Right ventricle myocardium (tissue), 1 donor: ENCODE measurements around a stretch of chr11.

DNA sequence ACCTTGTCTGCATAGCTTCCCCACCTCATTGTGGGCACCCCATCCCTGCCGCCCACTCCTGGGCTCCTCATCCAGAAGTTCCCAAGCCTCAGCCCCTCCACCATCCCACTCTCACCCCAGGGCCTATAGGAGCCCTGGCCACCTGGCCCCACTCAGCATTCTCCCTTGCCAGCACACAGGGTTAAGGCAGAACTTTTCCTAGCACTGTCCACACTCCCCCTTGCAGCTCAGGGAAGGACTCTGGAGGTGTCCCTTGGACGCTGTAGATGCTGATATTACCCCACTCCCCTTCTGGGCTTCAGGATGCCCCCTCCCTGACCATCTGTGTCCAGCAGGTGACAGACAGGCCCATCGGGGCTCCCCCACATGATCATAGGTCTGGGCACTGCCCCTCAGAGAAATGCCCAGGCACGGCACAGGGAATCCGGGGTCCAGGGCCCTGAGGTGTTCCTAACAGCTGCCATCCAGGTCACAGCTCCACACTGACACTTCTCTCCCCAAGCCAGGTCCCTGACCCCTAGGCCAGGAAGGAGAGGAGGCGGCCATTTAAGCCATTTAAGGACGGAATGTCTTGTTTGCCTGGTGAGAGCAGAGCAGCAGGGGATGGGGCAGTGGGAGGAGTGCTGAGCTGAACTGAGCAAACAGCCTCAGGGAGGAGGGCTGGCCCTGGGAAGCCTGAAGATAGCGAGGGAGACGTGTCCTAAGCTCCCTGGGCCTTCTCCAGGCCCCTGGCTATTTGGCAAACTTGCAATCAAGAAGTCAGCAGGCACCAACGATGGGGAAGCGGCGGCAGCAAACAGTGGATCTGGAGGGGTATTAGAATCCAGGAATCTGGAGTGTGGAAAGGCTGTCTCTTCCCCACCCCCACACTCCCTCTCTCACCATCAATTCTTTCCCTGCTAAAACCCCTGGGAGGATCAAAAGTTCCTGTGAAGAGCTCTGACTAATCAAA lies 9.1 kb downstream of the BCL9L start:
- PRO-cap, 2 experiments = peak in 1 of 2 experiments; most common plus-strand start position 762 of the sequence (in 1); most common minus-strand start position 635 of the sequence (in 1)

DNA sequence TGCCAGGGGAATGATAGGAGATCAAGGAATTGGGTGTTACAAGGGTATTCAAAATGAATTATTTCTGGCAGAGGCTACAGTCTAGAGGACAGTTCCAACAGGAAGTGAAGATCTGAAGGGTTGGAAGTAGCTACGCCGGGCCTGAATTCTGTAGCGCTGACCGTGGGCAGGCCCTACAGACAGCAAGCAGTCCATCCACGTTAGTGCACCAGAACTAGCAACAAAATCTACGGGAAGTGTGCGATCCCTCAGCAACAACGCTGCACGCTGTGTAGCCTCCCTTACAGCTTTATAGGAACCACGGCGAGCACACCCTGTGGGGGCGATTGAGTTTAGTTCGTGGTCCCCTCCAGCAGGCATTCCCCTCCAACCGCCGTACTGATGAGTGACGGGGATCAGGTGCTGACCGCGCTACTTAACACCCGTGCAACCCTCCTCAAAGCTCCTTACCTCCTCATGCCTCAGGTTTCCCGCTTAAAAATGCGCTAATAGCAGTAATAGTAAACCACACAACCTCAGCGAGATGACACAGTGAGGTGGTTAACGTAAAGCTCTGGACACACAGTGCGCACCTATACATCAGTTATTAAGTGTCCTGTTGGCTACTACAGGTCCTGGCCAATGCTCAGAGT lies 544 bp upstream of the CENATAC start:
- PRO-cap, 2 experiments = no peak in any of the 2 experiments

GRCh38 chr11:119025591-119026570 lies 7.3 kb downstream of the TRAPPC4 start:
- PRO-cap, 2 experiments = no peak in any of the 2 experiments

DNA sequence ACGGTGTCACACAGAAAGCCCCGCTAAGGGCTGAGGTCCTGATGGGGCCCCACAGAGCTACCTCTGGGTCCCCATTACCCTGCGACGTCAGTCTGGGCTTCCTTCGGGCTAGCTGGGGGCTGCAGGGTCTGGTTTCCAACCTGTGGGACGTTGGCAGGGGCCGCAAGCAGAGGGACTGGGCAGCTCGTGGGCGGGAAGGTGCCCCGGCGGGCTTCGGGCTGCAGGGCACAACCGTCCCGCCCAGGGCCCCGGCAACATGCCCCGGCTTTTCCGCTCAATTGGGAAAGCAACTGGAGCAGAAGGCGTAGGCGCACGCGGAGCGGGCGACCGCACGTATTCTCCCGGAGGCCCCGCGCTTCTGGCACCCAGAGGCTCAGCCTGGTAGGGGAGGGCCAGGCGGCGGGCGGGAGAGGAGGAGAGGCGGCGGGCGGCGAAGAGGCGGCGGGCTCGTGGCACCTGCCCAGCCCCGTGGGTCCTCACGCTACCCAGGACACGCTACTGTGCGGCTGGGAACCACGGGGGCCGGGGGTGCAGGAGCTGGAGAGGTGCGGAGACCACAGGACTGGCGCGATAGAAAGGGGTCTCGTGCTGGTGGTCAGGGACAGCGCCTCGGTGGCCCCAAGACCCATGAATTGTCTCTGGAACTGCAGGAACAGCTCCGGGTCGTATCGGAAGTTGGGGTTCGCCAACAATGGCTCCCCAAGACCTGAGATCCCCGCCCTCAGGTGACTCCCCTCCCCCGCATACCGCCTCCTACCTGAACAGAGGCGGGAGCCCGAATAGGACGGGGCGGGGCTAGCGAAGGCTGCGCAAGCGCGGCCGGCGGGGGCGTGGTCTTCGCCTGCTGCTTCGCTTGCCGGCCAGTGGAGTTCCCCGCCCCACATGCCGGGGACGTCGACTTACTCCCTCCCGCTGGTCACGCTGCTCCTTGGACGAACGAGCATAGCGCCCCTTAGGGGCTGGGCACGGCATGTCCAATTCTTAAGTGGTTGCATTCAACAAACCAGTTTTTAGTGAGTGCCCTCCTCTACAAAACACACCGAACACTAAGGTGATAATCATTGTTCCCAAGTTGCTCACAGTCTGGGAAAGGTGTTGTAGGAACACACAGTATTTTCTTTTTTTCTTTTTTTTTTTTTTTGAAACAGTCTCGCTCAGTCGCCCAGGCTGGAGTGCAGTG lies 11.9 kb downstream of the TRAPPC4 start:
- PRO-cap, 2 experiments = peak in 2 of 2 experiments; most common plus-strand start position 395 of the sequence (in 1); most common minus-strand start position 781 of the sequence (in 2)

DNA sequence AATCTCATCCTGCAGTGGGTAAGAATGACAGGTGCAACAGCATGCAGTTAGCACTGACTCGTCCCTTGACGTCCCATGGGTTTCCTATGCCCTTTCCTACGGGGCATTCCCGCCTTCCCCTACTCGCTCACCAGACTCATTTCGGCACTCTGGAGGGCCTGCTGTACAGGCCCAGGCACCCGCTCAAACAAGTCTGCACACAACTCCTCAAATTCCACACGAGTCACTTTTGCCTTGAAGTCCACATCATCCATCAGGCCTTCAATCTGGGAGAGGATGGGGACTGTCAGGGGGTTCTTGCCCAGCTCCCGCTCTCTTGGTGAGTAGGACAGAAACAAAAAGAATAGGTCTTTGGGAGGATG lies 4.9 kb downstream of the HYOU1 start:
- PRO-cap, 2 experiments = no peak in any of the 2 experiments

DNA sequence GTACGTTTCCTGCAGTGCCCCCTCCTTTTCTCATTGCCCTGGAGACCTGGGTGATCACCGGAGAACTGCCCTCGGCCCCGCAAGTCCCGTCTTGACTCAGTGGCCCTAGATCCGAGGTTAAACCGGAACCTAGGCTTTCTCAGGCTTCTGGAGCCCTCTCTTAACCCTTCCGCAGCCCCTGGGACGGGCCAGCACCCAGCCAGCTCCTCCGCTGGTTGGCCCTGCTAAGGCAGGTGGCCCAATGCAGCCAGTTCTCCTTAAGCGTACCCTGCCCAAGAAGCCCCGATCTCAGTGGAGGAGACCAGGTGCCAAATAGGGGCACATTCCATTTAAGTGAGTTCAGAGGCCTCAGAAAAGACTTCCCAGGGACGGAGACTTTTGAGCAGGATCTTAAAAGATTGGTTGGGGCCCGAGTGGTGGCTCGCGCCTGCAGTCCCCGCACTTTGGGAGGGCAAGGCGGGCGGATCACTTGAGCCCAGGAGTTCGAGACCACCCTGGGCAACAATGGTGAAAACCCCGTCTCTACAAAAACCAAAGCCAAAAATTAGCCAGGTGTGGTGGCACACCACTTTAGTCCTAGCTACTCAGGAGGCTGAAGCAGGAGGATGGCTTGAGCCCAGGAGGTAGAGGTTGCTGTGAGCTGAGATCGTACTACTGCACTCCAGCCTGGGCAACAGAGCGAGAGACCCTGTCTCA lies 926 bp downstream of the NLRX1 start:
- PRO-cap, 2 experiments = peak in 2 of 2 experiments; most common plus-strand start position 342 of the sequence (in 1); most common minus-strand start position 162 of the sequence (in 2)

GRCh38 chr11:119172365-119172875 lies 3.9 kb downstream of the NLRX1 start:
- PRO-cap, 2 experiments = no peak in any of the 2 experiments

GRCh38 chr11:119186117-119186668 lies 918 bp downstream of the NHERF4 start:
- PRO-cap, 2 experiments = no peak in any of the 2 experiments

DNA sequence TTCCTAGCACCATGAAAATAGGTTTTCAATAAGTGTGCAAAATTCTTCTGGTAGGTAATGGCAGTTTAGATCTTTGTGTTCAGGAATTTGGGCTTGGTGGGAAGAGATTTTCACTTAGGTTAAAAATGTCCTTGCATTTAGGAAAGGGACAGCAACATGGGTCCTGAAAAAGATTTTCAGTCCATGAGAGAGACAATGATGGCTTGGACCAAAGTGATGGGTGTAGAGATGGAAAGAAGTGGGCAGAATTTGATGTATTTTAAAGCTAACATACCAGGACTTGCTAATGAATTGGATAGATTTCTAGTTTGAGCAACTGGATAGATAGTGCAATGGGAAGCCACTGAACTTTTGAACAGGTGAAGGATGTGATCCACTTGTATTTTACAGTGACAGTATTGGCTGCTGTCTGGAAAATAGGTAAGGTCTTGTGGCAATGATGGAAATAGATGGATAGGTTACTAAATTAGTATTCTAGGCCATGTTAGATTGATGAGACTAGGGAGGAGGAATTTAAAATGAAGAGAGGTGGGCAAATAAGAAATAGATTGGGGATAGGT lies 35.6 kb downstream of the CBL start:
- PRO-cap, 2 experiments = no peak in any of the 2 experiments

GRCh38 chr11:119364718-119365815 lies 16.4 kb downstream of the USP2 start:
- PRO-cap, 2 experiments = no peak in any of the 2 experiments

DNA sequence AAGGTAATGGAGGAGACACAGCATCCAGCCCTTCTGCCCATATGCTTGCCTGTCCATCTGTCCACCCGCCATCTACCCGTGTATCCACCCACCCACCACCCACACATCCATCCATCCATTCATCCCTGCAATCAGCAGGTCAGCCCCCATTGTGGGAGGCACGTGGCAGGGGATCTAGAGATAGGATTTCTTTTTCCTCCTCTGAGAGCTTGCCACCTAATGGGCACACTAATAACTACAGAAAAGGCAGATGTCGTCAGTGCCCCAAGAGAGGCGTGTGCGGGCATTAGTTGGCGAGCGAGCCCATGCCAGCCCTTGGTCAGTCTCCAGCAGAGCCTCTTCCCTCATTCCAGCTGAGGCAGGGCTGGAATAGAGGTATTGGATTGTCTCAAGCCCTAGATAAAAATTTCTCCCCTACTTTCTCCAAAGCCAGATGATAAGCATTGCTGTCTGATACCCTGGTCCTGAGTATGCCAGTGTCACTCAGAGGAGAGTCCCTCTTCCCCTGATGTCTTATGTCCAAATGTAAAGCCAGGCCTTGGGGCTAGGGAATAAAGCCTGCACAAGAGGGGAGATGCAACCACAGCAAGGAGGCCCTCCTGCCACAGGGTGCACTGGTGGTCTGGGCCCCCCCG lies 9.7 kb downstream of the USP2 start:
- PRO-cap, 2 experiments = no peak in any of the 2 experiments

- PRO-cap, 2 experiments = no peak in any of the 2 experiments
Measured at GRCh38 chr11:119380394-119380863, 1.1 kb downstream of the USP2 start.

DNA sequence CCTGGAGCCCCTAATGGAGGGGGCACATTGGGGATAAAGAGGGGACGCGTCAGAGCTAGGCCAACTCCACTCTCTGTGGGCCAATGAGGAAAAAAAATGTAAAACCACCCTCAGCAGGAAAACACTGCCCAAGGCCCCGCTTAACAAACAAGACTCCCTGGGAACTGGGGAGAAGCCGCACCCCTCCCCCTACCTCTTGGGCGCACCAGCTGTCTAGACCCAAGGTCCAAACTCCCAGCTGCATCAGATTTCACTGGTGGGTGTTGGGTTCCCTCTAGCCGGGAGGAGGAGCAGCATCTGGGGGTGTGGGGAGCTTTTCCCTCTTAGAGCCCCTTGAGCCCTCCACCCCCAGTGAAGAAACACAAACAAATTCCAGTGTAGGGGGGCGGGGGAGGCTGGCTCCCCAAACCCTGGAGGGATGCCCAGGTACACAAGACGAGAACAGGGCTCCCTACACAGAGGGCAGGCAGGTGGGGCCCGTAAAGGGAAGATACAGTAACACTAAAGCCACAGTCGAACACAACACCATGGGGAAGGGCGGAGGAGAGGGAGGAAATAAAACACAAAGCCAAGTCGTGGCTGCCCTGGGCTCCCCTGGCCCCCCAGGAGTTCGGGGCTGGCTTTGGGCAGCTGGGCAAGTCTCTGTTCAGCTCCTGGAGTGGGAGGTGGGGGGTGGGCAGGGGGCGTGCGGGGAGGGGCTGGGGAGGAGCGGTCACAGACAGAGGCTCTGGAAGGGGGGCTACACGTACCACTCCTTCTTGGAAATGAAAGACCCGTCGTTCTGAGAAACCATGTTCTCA lies 64.8 kb downstream of the NECTIN1 start:
- PRO-cap, 2 experiments = no peak in any of the 2 experiments

DNA sequence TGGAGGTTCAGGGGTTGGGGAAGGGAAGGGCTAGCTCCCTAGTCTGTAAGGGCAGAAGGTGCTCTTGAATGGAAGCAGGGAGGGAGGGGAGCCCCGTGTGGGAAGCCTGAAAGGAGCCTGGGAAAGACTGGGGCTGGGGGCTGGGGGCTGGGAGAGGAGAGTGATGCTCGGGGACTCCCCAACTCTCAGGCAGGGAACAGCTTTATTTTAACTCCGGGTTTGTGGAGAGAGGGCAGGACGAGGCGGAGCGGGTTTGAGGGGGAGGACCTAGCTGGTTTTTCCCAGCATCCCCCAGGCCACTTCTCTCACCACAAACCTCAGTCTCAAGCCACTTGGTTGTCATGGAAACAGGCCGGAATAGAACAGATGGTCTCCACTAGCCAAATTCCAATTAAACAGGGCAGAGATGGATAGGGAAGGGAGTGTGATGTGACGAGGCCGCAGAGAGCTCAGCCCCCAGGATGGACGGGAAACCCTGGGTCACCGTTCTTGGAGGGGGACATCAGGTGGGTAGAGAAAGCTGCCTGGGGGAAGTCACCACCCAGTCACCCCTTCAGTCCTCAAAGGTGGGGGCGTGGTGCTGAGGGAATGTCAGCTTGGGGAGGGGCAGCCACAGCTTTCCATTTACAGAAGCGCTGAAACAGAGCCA lies 19.4 kb downstream of the NECTIN1 start:
- PRO-cap, 2 experiments = no peak in any of the 2 experiments

- PRO-cap, 2 experiments = no peak in any of the 2 experiments
Measured at GRCh38 chr11:119728476-119729074, 425 bp downstream of the NECTIN1 start.

- PRO-cap, 2 experiments = no peak in any of the 2 experiments
Measured at GRCh38 chr11:119906885-119907820, 178.2 kb upstream of the NECTIN1 start.

DNA sequence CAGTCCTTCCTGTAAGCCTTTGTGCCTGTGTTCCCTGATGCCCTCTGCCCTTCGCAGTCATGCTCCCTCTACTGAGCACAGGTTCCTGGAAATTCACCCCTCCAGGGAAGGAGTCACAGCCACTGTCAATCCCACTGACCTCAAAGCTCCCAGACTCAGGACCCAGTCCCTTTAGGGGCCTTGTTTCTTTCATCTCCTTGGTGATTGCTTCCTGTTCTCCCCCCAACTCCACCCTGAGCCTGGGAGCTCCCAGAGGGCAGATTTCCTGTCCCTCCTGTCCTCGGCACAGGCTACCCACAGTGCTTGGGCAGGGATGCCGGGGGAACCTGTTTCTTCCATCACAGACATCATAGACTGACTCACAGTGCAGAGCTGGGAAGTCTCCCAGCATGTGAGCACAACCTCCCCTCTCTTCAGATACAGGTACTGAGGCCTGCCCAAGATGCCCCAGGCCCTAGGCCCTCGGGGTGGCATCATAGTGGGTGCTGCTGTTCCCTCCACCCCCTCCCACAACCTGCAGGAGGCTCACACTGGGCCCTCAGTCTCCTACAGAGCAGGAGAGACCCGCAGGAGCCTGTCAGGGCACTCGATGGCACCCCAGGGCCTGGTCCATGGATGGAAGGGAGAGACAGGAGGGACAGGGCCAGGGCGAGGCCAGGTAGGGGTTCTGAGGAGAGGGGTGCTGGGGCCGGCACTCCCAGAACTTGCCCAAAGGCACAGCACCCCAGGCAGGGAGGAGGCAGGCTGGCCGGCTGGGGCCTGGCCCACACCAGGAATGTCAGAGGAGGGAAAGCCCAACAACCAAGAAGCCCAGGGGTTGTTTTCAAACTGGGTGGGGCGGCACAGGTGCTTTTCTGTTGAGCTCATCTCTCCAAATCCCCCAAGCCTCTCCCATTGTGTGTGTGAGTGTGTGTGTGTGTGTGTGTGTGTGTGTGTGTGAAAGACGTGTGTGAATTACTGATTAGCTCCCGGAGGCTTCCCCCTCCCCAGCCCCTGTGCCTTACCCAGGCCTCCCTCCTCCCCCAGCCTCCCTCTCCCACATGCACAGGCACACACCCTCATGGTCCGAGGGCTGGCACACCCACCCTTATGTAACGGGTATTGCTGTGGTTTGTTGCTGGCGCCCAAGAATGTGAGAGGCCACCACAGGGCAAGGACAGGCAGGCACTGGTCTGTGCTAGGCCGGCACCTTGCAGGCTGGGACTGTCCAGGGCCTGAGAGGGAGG lies 16.3 kb downstream of the TRIM29 start:
- PRO-cap, 2 experiments = no peak in any of the 2 experiments

DNA sequence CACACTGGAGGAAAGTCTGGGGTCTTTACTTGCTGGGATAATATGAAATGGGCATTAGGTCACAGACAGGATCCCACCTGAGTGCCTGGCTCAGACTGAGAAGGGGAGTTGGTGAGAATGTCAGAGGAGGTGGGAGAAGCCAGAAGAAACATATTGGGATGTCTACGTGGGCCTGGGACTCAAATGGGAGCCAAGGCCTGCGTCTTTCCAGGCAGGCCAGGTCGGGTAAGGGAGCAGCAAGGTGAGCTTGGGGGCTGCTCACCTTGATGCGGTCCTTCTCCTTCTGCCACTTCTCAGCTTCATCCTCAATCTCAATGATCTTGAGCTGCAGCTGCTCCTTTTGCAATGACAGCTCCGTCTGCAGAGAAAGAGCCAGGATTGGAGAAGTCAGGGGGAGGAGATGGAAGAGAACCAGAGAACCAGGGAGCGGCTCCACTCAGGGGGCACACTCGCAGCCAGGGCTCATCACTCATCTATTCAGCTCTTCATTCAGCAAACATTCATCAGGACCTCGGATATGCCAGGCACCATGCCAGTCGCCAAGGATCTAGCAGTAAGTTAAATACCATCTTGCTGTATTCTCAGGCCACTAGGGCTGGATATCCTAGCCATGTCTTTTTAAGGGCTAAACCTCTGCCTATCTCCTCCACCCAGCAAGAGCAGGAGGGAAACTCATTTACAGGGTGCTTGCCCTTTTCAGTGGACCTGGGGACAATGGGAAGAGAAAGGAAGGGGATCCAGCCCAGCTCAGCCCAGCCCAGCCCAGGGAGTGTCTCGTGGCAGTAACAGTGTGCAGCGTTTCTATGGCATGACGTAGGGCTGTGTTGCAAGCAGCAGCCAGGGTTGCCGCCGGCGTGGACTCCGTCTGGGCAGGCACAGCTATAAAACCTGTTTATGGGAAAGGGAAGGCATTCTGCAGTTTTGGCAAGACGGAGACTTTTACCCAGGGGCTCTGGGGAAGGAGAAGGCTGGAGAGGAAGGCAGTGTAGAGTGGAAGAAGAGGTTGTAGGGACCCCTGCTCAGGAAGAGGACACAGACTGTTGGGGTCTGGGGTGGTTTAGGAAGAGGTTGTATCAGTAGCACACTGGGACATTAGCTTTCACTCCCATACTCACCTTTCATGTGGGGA lies 9.4 kb downstream of the TRIM29 start:
- PRO-cap, 2 experiments = no peak in any of the 2 experiments

DNA sequence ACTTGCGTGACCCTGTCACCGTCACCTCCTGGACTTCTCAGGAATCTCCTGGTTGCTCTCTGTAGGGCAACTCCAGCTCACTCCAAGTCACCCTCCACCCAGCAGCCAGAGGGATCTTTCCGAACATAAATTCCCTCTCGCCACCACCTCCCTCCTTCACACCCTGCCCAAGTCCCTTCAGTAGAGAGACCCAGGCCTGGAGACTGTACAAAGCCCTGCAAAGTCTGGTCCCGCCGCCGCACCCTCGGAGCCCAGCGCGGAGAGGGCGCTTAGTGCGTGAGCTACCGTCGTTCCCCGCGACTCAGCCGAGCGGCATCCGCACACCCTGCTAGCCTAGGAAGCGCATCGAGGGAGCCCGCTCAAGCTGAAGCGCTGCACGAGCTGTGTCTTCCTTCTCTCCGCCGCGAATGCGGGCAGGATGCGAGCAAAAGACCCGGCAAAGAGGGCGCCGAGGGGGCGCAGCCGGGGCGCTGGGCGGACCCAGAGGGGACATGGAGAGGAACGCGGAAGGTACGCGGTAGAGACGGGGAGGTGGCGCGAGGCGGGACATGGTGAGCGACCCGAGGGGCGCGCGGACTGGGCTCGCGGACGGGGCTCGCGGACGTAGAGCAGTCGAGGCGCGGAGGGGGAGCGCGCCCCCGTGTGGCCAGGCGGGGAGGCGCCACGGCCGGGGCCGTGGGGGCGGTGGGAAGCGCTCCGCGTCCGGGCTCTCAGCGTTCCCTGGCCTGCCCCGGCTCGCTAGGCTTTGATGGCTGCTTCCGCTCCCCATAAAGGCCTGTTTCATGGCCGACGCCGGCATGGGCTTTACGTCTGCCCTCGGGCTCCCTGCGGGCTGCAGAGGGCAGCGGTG lies 31.0 kb upstream of the TRIM29 start:
- PRO-cap, 2 experiments = no peak in any of the 2 experiments

DNA sequence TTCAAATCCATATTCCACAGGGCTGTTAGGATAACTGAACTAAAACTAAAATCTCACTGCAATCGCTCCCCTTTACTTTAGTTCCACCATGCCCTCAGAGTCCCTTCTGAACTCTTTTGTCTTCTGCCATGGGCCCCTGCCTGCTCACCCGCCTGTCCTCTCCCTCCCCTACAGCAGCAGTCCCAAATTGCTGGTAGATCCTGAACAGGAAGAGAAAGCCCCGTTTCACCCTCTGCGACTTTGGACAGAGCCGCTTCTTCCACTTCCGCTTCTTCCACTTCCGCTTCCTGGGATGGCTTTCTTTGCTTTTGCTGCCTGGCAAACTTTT lies 35.7 kb upstream of the TLCD5 start:
- PRO-cap, 2 experiments = no peak in any of the 2 experiments